Esophagus squamous epithelium (tissue), 4 donors: ENCODE data around the genes GMEB2 and TPD52L2.

DNA sequence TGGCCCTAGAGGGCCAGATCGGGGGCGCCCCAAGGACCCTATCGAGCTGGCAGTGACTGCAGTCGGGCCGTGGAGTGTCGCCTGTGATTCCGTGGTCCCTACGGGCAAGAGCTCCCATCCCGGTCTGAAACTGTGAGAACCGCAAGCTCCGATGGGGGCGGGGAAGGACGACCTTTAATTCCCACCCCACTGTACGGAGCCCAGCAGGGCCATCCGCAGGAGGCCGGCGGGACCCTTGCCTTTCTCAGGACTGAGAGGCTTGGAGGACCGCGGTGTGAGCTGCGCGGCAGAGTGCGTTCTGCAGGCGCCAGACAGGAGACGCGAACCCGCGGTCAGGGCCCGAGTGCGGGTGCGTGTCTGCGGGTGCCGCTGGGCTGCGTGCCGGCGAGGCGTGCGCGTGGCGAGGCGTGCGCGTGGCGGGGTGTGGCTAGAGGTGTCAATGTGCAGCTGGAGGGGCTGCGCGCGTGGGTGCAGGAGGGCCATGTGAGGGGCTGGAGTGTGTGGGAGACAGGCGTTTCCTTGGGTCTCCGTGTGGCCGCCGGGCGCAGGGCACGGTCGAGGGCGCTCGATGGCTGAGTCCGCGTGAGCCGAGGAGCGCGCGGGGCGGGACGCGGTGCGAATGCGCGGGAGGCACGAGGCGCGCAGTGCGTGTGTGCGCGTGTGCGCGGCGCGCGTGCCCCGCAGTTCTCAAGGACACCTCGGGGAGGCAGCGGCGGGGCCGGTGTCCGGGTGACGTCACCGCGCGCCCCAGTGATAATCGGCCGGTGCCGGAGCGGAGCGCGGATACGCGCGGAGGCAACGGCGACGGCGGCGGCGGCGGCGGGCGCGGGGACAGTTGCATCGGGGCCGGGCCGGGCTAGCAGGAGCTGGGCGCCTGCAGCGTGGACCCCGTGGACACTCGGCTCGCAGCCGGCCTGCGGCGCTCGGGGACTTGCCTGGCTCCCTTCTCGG is 38.9 kb downstream of the YTHDF1 start:
- PRO-cap = no peak
- RAMPAGE, long total RNA, 4 experiments = no peak in any of the 4 experiments

DNA sequence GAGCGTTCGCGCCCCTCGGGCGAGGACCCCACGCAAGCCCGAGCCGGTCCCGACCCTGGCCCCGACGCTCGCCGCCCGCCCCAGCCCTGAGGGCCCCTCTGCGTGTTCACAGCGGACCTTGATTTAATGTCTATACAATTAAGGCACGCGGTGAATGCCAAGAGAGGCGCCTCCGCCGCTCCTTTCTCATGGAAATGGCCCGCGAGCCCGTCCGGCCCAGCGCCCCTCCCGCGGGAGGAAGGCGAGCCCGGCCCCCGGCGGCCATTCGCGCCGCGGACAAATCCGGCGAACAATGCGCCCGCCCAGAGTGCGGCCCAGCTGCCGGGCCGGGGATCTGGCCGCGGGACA is 37.5 kb downstream of the YTHDF1 start:
- PRO-cap = no peak
- RAMPAGE, long total RNA, 4 experiments = no peak in any of the 4 experiments

- PRO-cap = no peak
- RAMPAGE, long total RNA, 4 experiments = no peak in any of the 4 experiments
These were observed 36.9 kb downstream of the YTHDF1 start for GRCh38 chr20:63178761-63179752.

DNA sequence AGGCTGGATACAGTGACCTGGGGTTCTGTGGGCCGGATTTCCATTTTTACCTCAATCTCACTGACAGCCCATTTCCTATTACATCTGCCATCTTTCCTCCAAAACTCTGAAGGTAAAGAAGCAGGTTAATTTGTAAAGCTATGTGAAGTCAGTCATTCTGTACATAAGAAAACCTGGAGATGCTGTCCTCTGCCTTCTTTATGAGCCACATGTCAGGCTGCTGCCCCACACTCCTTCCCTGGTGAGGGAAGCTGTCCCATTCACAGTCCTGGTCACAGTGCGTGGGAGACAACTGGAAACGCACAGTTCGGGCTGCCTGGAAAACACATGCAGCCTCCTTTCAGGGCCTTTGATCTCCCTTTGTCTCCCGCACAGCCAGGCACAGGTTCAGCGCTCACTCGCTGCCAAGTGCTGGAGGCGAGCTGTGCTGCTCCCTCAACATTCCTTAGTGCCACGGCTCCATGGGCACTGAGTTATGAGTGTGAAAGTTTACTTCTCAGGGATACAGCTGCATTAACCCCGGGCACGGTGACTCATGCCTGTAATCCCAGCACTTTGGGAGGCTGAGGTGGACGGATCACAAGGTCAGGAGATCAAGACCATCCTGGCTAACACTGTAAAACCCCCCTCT is 9.1 kb downstream of the YTHDF1 start:
- PRO-cap = no peak
- RAMPAGE, long total RNA, 4 experiments = no peak in any of the 4 experiments

GRCh38 chr20:63215051-63215850 is 680 bp downstream of the YTHDF1 start:
- PRO-cap = no peak
- RAMPAGE, long total RNA, 4 experiments = no peak in any of the 4 experiments

- PRO-cap = unidirectional peak, plus-strand start at chr20:63353960
- RAMPAGE, long total RNA, 4 experiments = no peak in any of the 4 experiments
These were observed 7.4 kb downstream of the CHRNA4 start for GRCh38 chr20:63353639-63354235.

GRCh38 chr20:63360636-63361204 is 429 bp downstream of the CHRNA4 start:
- PRO-cap = no peak
- RAMPAGE, long total RNA, 4 experiments = no peak in any of the 4 experiments

DNA sequence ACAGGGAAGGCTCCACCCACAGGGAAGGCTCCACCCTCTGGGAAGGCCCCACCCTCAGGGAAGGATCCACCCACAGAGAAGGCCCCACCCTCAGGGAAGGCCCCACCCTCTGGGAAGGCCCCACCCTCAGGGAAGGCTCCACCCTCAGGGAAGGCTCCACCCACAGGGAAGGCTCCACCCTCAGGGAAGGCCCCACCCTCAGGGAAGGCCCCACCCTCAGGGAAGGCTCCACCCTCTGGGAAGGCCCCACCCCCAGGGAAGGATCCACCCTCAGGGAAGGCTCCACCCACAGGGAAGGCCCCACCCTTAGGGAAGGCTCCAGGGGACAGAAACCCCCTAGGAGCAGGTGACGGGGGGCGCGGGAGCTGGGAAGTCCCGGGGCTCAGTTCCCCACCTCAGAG is 39.9 kb downstream of the KCNQ2 start:
- PRO-cap = no peak
- RAMPAGE, long total RNA, 4 experiments = no peak in any of the 4 experiments

DNA sequence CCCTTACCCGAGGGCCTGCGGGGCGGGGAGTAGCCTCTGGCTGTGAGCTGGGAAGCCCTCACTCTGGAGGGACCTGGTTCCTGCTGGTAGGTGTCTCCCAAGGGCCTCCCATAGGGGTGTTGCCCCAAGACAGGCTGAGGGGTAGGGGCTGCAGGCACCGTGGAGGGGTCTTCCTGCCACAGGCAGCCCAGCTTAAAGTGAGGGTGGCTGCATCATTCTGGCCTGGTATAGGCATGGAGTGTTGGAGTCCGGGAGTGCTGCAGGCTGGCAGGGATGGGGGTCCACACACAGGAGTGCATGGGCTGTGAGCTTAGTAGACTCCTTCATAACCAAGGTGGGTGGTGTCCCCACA is 1.9 kb downstream of the PPDPF start:
- PRO-cap = no peak
- RAMPAGE, long total RNA, 4 experiments = no peak in any of the 4 experiments

DNA sequence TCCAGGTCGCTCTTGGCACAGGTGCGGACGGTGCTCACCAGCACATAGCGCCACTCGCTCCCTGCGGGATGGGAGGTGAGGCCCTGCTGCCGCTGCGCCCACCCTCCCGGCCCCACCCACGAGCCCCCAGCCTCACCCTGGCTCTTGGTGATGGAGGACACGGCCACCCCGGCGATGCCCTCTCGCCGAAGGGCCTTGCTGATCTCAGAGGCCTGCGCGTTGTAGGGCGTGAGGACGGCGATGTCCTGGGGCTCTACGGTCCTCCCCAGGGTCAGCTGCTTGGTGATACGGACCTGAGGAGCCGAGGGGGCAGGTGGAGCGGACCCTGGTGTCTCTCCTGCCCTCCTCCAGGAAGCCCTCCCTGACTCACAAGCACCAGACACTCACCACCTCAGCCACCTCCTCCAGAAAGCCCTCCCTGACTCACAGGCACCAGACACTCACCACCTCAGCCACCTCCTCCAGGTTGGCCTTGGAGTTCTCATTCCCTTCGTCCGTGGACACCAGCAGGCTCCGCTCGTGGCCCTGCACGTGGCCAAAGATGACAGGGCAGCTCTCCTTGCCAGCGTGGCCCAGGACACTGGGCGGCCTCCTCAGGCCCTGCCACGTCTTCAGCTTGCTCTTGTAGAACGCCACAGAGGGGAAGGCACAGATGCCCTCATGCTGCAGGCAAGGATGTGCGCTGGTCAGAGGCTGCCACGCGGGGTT is 6.2 kb downstream of the FNDC11 start:
- PRO-cap = no peak
- RAMPAGE, long total RNA, 4 experiments = no peak in any of the 4 experiments

GRCh38 chr20:63567777-63568331 is 6.2 kb downstream of the HELZ2 start:
- PRO-cap = bidirectional peak, plus-strand start at chr20:63568095, minus-strand start at chr20:63567950
- RAMPAGE, long total RNA, 4 experiments = no peak in any of the 4 experiments

DNA sequence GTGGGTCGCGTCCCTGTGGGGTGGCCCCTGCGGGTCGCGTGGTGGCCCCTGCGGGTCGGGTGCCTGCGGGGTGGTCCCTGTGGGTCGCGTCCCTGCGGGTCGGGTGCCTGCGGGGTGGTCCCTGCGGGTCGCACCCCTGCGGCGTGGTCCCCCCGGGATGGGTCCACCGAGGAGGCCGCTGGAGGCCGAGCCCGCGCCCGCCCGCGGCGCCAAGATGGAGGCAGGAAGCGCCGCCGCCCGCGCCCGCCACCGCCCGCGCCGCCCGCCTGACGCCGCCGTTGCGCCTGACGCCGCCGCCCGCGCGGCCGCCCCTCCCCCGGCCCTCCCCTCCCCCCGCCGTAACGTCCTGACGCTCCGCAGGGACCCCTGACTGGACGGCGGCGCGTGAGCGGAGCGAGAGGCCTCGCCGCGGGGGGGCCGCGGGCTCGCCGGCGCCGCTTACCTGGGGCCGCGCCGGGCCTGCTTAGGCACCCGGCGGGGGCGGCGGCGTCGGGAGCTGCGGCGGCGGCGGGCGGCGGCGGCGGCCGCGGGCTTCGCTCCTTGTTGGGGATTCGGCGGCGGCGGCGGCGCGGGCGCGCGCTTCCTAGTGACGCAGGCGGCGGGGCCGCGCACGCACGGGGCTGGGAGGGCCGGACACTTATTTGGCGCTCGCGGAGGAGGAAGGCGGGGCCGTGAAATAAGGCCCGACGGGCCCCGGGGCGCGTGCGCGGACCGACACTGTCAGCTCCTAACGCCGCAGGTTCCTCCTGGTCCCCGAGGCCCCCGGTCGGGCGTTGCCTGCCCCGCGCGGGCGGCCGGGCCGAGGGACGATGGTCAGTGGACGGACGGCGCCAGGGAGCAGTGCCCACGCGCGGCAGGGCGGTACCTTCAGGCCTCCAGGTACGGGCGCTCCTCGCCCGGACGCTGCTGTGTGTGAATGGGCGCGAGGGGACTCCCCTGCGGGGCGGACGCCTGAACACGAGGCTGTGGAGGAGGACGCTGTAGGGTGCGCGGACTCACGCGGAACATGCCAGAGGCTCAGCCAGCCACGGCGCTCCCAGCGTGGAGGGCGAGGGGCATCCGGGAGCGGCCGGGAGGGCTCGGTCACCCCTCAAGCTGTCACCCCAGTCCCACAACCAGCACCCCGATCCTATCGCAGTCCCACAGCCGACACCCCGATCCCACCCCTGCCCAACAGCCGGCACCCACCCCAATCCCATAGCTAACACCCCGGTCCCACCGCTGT is at the start of gene GMEB2:
Gene GMEB2 (minus strand): TSS at position 588 of the 1,225 bp plus-strand sequence.
- PRO-cap = bidirectional peak, plus-strand start at position 369 of the sequence, minus-strand start at position 216 of the sequence; bidirectional peak, plus-strand start at position 738 of the sequence, minus-strand start at position 585 of the sequence; bidirectional peak, plus-strand start at position 960 of the sequence, minus-strand start at position 908 of the sequence
- RAMPAGE, long total RNA, 4 experiments = start-site peak on the plus strand in 2 of 4 experiments, centred at positions 718 to 725 of the sequence, 20 to 26 reads per replicate

GRCh38 chr20:63640749-63641230 is 12.4 kb downstream of the STMN3 start:
- PRO-cap = no peak
- RAMPAGE, long total RNA, 4 experiments = no peak in any of the 4 experiments

GRCh38 chr20:63689398-63690683 is 6.6 kb upstream of the TNFRSF6B start:
- PRO-cap = no peak
- RAMPAGE, long total RNA, 4 experiments = no peak in any of the 4 experiments

GRCh38 chr20:63734073-63734930 is 2.2 kb upstream of the LIME1 start:
- PRO-cap = no peak
- RAMPAGE, long total RNA, 4 experiments = no peak in any of the 4 experiments

DNA sequence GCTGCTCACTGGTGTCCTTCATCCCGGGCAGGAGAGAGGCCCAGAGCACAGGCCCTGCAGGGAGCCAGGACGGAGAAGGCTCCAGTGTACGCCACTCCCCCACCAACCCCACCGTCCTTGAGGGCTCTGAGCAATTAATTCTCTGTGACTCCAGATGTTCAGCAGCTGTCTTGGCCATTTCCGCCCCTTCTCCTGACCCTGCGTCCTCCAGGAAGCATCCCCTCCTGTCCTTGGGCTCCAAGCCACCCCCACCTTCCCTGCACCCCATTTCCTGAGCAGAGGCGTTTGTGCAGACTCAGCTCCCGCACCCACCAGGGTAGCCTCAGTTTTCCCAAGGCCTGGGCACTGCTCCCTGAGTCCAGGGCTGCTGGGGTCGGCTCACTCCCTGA is 3.3 kb upstream of the ABHD16B start:
- PRO-cap = no peak
- RAMPAGE, long total RNA, 4 experiments = no peak in any of the 4 experiments

DNA sequence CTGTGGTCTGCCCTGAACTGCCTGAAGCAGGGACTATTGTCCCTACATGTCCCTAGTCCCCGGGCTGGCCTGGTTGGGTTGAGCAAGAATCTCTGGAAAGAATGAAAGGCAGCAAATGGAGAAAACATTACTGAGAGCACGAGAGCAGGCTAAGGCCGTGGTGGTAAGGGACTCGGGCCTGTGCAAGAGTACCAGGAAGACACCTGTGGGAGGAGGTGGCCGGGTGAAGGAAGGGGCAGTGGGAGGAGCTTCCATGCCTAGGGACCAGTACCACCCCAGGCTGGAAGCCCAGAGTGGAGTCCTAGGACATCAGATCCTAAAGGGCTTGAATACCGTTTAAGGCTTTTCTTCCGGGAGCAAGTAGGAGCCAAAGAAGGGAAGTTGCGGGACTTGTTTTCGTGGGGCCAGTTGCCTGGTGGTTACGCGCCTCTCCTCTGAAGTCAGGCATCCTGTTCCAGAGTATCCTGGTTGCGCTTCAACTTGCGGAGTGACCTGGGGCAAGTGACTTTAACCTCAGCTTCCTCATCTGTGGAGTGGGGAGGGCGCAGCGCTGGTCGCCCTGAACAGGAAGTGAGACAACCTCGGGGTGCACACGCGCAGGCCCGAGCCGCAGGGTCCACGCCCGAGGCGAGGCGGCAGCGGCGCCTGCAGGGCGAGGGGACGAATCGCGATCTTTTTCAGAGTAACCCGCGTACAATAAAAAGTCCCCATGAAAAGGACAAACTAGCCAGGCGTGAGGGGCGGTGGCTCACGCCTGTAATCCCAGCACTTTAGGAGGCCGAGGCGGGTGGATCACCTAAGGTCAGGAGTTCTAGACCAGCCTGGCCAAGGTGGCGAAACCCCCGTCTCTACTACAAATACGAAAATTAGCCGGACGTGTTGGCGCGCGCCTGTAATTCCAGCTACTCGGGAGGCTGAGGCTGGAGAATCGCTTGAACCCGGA is 1.1 kb upstream of the TPD52L2 start:
- PRO-cap = bidirectional peak, plus-strand start at position 407 of the sequence, minus-strand start at position 184 of the sequence; bidirectional peak, plus-strand start at position 525 of the sequence, minus-strand start at position 572 of the sequence
- RAMPAGE, long total RNA, 4 experiments = no peak in any of the 4 experiments

GRCh38 chr20:63864794-63865748 is at the start of gene TPD52L2:
Gene TPD52L2, plus strand, starts transcription at chr20:63865270.
- PRO-cap = bidirectional peak, plus-strand start at chr20:63865329, minus-strand start at chr20:63865042
- RAMPAGE, long total RNA, 4 experiments = start-site peak on the plus strand in 4 of 4 experiments, at chr20:63865249-63865331 at its widest, 58 to 583 reads per replicate; start-site peak on the minus strand in 1 of 4 experiments, at chr20:63864988-63865073 at its widest, 11 reads per replicate

GRCh38 chr20:63877656-63878150 is 12.6 kb downstream of the TPD52L2 start:
- PRO-cap = no peak
- RAMPAGE, long total RNA, 4 experiments = no peak in any of the 4 experiments

- PRO-cap = no peak
- RAMPAGE, long total RNA, 4 experiments = no peak in any of the 4 experiments
These were observed 4.8 kb upstream of the DNAJC5 start for GRCh38 chr20:63889906-63890737.